Natural killer cell (primary cell): Measurements from ENCODE around the gene SSR1.

DNA sequence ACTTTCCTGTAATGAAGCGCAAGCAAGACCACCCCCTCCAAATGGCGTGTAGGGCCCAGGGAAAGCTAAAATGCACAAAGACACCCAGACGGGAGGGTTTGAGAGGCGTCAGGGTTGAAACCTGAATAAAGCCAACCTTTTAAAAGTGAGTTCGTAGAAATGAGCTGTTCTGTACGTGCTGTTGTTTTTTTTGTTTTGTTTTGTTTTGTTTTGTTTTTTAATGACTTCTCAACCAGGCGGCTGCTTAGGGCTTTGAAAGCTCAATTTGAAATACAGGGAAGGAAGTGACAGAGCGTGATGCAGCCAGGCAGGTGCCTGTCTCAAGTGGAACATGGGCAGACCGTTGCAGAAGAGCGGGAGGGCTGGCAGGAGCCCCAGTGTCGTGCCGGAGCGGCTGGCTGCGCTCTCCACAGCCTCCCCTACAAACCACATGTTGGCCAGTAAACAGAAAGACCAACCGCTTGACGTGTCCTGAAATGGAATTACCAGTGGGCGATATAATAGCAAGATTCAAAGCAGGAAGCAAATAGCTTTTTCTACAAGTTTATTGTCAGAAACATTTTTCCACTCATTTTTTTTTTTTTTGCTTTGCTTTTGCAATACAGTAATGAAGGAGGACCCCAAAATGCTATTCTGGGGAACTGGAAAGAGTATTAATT lies 164.9 kb upstream of the RREB1 start:
- PRO-cap, result no peak

- PRO-cap, result no peak
These were observed 57.1 kb upstream of the RREB1 start for GRCh38 chr6:7050498-7051201.

- PRO-cap, result no peak
These were observed 54.4 kb upstream of the RREB1 start for GRCh38 chr6:7053378-7053823.

- PRO-cap, result no peak
These were observed 50.9 kb upstream of the RREB1 start for GRCh38 chr6:7056613-7057410.

- PRO-cap, result no peak
These were observed 43.3 kb downstream of the RREB1 start for GRCh38 chr6:7150583-7151843.

- PRO-cap, result unidirectional peak, plus-strand start at chr6:7154834
These were observed 46.6 kb downstream of the RREB1 start for GRCh38 chr6:7154281-7154907.

GRCh38 chr6:7164467-7165616 lies 57.1 kb downstream of the RREB1 start:
- PRO-cap, result no peak

DNA sequence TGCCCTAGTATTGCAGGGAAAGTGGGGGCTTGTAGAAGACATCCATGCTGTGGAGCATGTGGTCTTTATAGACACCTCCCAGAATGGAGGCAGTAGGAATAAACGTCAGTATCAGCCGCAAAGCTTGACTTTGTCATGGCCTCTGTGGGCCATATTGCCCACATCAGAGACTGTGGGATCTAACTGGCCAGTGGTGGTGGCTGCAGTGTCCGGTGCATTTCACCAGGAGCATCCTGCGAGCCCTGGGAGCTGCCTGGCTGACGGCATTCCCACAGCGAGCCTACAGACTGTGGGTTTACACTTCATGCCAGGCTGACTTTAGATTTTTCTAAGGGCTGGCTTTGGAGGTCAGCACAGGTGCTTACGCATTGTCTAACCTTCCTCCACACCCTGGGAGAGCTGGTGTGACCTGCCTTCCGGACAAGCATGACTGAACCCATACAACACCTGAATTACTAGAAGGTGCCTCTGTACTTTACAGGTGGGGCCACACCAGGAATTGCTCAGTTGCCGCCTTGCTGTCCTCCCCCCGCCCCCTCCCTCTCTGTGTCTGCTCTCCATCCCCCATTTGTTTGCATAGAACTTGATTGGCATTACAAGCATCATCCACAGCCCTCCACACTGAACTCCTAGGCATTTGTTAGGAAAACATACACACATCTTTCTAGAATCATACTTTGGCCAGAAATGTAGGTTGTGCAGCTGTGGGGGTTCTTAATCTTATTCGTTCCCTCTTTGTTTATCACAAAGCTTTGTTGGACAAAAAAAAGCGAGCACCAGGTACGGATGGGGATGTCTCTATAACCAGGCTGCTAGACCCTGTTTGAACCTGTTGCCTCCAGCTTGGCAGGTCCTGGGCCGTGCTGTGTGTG lies 96.3 kb downstream of the RREB1 start:
- PRO-cap, result no peak

GRCh38 chr6:7270798-7271357 lies 42.1 kb downstream of the SSR1 start:
- PRO-cap, result no peak

GRCh38 chr6:7312230-7312868 lies 650 bp downstream of the SSR1 start:
- PRO-cap, result unidirectional peak, plus-strand start at chr6:7312658

GRCh38 chr6:7312869-7313651 lies at the start of gene SSR1:
TSS of gene SSR1 (minus strand) at chr6:7313199.
- PRO-cap, result unidirectional peak, minus-strand start at chr6:7313061; bidirectional peak, plus-strand start at chr6:7313474, minus-strand start at chr6:7313155

DNA sequence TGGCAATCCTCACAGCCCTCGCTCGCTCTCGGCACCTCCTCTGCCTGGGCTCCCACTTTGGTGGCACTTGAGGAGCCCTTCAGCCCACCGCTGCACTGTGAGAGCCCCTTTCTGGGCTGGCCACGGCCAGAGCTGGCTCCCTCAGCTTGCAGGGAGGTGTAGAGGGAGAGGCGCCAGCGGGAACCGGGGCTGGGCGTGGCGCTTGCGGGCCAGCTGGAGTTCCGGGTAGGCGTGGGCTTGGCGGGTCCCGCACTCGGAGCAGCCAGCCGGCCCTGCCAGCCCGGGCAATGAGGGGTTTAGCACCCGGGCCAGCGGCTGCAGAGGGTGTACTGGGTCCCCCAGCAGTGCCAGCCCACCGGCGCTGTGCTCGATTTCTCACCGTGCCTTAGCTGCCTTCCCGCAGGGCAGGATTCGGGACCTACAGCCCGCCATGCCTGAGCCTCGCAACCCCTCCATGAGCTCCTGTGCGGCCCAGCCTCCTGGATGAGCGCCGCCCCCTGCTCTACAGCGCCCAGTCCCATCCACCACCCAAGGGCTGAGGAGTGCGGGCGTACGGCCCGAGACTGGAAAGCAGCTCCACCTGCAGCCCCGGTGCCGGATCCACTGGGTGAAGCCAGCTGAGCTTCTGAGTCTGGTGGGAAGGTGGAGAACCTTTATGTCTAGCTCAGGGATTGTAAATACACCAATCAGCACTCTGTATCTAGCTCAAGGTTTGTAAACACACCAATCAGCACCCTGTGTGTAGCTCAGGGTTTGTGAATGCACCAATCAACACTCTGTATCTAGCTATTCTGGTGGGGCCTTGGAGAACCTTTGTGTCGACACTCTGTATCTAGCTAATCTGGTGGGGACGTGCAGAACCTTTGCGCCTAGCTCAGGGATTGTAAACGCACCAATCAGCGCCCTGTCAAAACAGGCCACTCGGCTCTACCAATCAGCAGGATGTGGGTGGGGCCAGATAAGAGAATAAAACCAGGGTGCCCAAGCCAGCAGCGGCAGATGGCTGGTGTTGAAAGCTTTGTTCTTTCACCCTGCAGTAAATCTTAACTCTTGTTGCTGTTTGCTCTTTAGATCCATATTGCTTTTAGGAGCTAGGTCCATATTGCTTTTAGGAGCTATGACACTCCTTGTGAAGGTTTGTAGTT lies 31.4 kb upstream of the SSR1 start:
- PRO-cap, result no peak

DNA sequence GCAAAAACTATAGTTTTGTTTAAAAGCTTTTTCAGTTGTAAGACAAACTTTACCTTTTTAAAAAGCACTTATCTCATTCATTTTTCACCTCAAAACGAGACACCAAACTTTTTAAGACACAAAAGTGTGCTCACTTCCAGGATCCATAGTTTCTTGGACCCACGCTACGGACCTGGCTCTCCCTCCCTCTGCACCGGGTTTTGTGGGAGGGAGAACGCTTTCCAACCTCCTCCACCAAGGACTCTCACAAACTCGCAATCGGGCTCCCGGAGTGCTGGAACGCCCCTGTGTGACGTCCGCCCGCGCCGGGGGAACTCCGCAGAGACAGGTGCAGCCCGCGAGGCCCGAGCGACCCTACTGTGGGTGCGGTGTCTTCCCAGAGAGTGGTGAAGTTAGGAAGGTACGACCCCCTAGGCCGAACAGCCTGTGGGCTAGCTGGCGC lies 372 bp downstream of the CAGE1 start:
- PRO-cap, result bidirectional peak, plus-strand start at position 327 of the sequence, minus-strand start at position 254 of the sequence

GRCh38 chr6:7519453-7519791 lies 22.0 kb upstream of the DSP start:
- PRO-cap, result no peak

DNA sequence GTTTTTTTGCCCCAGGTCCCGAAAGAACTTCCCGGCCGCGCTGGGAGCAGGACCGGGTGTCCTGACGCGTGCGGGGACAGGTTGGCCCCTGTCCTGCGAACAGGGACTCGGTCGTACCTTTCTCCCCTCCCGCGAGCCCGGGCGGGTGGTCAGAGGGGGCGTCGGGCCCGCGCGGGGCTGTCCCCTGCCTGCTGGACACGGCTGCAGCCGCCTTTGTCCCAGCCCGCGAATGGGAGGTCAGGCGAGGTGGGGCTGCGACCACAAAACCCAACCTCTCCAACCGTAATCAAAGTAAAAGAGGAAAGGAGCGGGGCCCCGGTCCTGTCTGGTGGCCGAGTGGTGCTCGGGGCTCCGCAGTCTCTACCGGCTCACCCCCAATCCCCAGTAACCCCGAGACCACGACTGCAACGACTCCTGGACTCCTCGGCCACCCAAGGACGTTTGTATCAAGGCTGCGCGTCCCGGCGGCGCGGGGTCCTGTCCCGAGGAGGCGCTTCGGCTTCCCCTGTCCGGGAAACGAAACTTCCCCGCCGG lies 783 bp downstream of the DSP start:
- PRO-cap, result no peak

GRCh38 chr6:7701476-7702202 lies 24.3 kb upstream of the BMP6 start:
- PRO-cap, result no peak

GRCh38 chr6:8064870-8065416 lies 754 bp upstream of the BLOC1S5 start:
- PRO-cap, result no peak

DNA sequence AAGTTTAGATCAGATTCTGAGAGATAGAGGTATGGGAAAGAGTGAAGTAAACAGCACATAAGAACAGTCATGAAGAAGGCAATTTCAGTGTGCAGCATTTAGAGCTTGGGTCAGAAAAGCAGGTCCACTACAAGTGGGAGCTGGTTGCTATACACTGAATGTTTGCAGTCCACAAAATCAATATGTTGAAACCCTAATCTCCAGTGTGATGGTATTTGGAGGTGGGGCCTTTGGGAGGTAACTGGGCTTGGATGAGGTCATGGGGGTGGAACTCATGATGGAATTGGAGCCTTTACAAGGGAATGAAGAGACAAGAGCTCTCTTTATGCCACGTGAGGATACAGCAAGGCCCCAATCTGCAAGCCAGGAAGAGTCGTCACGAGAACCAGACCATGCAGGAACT lies 216.6 kb upstream of the SLC35B3 start:
- PRO-cap, result no peak

DNA sequence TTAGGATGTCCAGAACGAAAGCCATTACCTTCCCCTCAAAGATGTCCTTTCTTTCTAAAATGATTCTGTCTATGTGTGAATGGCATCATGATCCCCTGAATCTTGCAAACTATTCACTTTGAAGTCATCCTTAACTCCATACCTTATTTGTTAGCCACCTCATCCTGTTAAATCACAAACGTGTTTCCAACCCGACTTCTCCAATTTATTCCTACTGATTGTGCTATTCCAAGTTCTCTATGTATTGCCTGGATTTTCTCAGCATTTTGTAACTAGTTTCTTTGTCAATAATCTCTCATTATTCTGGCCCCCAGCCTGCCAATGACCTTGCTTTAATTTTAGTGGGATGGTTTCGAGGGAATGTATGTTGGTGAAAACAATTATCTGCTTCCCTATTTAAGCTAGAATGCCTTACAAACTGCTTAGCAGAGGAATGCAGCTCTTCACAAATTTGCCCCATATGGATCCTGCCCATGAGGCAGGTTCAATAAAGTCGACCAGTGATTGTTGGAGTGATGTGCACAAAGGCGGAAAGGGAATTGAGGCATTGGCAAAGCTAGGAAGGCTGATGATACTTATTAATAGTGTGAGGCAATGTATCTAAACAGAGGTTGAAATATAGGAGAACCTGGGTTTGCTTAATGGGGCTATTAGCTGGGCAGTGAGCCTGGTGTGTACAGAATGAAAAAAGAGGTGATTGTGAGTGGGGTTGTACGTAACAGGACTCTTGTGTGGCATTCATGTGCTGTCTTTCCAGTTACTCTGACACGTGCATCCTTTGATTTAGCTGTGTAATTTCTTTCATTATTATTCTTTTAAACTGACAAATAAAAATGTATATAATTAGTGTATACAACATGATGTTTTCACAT lies 220.1 kb upstream of the SLC35B3 start:
- PRO-cap, result no peak

DNA sequence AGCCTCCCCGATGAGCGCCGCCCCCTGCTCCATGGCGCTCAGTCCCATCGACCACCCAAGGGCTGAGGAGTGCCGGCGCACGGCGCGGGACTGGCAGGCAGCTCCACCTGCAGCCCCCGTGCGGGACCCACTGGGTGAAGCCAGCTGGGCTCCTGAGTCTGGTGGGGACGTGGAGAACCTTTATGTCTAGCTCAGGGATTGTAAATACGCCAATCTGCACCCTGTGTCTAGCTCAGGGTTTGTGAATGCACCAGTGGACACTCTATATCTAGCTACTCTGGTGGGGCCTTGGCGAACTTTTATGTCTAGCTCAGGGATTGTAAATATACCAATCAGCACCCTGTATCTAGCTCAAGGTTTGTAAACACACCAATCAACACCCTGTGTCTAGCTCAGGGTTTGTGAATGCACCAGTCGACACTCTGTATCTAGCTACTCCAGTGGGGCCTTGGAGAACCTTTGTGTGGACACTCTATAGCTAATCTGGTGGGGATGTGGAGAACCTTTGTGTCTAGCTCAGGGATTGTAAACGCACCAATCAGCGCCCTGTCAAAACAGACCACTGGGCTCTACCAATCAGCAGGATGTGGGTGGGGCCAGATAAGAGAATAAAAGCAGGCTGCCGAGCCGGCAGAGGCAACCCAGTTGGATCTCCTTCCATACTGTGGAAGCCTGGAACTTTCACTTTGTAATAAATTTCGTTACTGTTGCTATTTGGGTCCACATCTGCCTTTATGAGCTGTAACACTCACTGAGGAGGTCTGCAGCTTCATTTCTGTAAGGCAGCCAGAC lies 589.4 kb upstream of the SLC35B3 start:
- PRO-cap, result no peak